Foreskin keratinocyte (primary cell): ENCODE data around the genes SPTLC3 and RRBP1.

DNA sequence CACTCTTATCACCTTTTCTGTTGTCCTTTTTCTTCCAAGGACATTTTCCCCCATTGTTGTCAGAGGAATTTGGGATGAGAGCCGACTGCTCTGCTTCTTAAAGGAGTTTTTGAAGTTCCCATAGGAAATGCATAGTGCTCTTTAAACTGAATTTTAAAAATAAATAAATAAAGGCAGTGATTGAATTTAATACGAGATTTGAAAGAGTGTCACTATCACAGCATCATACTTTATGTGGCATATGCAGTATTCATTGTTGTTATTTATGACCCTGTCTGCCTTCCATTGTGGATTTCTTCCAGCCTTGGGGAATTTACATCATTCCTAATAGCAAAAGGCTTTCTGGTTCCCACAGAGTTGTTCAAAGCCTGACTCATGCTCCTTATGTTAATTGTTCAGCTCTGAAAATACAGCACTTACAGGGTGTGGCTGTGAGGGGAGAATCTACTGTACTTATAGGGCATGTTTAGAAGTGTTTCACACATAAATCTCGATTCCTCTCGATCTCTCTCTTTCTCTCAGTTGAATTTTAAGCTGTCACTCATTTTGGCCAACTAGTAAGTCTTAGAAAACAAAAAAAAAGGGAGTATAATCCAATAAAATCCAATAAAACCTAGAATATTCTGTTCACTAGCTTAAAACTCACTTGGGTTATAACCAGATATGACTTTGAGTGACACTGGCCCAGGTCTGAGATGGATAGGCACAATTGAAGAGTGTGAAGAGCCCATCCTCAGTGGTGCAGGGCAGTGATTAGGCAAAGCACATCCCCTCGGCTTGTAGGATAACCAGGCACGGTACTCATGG lies 54.3 kb downstream of the JAG1 start:
- RAMPAGE, total RNA = no peak

DNA sequence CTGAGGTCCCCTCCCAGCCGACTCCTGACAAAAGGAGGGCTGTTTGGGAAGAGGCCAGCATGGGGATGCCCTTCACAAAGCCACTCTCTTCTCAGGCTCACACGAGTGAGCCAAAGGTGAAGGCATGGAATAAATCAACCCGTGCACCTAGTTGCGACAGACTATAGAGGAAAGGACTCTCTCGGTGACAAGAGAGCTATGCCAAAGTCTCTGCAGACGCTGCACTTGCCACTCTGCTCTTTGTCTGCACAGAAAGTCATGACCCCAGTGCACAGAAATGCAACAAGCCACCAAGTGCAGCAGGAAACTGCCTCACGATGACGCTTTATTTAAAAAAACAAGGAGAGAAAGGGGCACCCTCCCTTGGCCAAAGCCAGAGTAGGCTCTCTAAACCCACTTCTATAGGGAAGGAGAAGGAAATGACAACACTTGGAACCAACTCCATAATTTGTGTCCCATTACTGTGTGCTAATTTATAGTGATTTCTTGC lies 21.0 kb downstream of the JAG1 start:
- RAMPAGE, total RNA = no peak

GRCh38 chr20:10665039-10665494 lies 8.7 kb downstream of the JAG1 start:
- RAMPAGE, total RNA = no peak

GRCh38 chr20:10672415-10673269 lies 1.2 kb downstream of the JAG1 start:
- RAMPAGE, total RNA = no peak

GRCh38 chr20:12762763-12763076 lies 246.1 kb upstream of the SPTLC3 start:
- RAMPAGE, total RNA = no peak

GRCh38 chr20:13008764-13009612 lies at the start of gene SPTLC3:
SPTLC3 (plus strand) TSS chr20:13008972.
- RAMPAGE, total RNA = no peak

- RAMPAGE, total RNA = no peak
These were observed 69.6 kb downstream of the ISM1 start for GRCh38 chr20:13290724-13291102.

DNA sequence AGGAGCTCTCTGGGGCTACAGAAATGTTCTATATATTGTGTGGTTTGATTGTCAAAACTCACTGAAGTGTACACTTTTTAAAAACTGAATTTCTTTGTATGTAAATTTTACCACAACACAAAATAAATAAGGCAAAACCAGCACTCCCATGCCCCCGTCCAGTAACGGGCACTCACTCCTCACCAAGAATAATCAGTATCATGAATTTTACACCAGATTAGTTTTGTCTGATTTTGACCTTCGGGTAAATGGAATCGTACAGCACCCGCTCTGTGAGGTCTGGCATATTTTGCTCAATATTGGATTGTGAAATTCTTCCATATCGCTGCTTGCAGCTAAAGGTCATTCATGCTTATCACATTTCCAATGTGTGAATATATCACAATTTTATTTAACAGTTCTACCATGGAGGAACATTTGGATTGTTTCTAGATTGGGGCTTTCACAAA lies 86.4 kb downstream of the ISM1 start:
- RAMPAGE, total RNA = no peak

- RAMPAGE, total RNA = no peak
These were observed 121.4 kb downstream of the ISM1 start for GRCh38 chr20:13342310-13343134.

GRCh38 chr20:13769539-13770198 lies 15.1 kb downstream of the ESF1 start:
- RAMPAGE, total RNA = no peak

- RAMPAGE, total RNA = no peak
These were observed 66.3 kb downstream of the NDUFAF5 start for GRCh38 chr20:13851141-13851507.

- RAMPAGE, total RNA = no peak
These were observed 65.7 kb downstream of the FLRT3 start for GRCh38 chr20:14271631-14272108.

GRCh38 chr20:15976275-15976699 lies 597.0 kb downstream of the KIF16B start:
- RAMPAGE, total RNA = no peak

DNA sequence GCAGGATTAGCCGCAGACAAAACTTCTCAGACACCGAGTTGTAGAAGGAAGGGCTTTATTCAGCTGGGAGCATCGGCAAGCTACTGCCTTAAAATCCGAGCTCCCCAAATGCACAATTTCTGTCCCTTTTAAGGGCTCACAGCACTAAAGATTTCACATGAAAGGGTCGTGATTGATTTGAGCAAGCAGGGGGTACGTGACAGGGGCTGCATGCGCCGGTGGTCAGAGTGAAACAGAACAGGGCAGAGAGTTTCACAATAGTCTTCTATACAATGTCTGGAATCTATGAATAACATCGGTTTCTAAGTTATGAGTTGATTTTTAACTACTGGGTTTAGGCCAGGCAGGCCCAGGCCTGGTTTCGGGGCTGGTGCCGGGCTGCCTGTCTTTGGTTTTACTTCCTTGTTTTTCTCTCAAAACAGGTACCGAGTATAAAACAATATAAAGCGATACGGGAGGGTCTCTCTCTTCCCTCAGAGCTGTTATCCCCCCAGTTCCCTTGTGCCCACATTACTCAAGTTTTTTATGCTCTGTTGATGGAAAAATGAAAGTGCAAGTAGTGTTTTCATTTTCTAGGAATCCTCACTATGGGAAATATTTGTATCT lies 587.4 kb downstream of the KIF16B start:
- RAMPAGE, total RNA = no peak

GRCh38 chr20:15986730-15987193 lies 586.5 kb downstream of the KIF16B start:
- RAMPAGE, total RNA = no peak

DNA sequence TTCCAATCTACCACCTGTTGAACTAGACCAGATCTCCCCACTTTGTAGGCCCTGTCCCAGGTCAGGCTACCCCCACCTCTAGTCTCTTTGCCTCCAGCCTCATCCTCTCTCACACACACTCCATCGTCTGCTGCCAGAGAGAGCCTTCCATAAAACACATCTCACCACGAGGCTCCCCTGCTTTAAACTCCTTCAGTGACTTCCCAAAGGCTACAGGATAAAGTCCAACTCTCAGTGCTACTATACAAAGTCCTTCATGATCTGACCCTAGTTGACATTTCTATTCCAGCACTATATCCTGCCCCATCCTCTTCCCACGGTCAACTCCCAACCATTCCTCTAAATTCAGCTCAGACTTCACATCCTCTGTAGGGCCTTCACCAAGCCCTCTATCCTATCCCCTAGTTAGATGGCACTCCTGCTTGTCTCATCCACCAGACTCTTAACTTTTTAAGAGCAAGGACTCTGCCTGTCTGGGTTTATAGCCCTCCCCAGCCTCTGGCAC lies 36.2 kb downstream of the KIF16B start:
- RAMPAGE, total RNA = no peak

DNA sequence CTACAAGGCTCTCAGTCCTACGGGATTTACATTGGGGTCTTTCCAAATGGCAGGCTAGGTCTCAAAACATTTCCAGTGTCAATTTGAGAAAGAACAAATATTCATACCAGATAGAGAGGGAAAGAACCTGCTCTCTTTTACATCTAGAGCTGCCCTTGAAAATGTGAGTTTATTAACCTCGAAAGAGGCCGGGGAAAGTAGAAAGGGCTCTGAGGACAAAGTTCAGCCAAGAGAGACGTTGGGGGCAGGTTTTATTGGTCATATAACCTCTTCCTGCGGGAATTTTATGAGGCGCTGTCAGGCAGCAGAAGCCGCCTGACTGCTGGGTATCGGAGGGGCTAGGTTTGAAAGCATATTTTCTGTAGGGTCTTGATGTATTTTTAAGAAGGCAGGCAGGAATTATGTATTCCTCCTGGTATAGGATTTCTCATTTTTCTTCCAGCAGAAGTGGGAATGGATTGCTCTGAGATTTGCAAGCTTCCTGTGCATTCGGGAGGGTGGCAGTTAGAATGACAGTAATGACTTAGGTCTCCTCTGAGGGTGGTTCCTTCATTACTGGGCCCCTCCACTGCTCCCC lies 34.4 kb upstream of the KIF16B start:
- RAMPAGE, total RNA = no peak

GRCh38 chr20:17227820-17228519 lies 1.1 kb downstream of the PCSK2 start:
- RAMPAGE, total RNA = no peak

- RAMPAGE, total RNA = no peak
These were observed 1.1 kb downstream of the RRBP1 start for GRCh38 chr20:17680877-17681397.

DNA sequence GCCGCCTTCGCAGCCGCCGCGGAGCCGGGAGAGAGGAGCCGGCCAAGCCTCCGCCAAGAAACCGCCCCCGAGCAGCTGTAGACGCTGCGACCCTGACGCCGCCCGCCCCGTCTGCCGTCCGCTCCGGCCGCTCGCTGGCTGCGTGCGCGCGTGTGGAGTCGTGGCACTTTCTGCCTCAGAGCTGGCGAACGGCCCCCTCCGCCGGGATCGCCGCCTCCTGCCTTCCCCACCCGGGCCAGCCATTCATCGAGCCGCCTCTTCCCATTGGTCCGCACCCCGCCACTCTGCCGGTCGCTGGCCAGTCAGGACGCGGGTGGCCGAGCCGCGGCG lies at the start of gene RRBP1:
RRBP1 (minus strand) TSS at position 172 of the 330 bp plus-strand sequence.
- RAMPAGE, total RNA = start-site peak on the minus strand centred at position 130 of the sequence, 42 bp wide, 291 and 593 reads in 2 replicates